ENCODE measurements around the gene RCCD1.

DNA sequence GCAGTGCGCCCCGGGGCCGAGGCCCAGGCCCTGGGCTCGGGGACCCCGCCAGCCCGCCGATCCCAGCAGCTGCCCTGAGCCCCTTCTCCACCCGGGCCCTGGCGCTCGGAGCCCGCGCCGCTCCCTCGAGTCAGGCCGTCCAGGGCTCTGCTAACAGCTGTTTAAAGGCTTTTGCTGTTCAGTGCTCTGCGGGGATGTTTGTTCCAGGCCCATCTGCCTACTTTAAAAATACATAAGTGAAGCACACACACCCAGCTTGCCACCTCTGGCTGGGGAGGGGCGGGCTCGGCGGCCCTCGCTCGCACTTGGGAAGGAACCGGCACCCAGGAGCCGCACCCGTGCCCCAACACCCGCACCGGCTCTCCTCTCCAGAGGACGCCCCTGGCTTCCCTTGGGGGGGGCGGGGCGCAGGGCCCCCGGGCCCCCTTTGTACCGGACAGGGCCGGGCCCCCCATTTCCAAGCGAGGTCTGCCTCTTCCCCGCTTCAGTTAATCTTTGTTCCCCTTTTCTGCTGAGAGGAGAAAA lies 596 bp upstream of the ZNF710 start:
- PRO-cap, 2 experiments, result no peak in any of the 2 experiments

DNA sequence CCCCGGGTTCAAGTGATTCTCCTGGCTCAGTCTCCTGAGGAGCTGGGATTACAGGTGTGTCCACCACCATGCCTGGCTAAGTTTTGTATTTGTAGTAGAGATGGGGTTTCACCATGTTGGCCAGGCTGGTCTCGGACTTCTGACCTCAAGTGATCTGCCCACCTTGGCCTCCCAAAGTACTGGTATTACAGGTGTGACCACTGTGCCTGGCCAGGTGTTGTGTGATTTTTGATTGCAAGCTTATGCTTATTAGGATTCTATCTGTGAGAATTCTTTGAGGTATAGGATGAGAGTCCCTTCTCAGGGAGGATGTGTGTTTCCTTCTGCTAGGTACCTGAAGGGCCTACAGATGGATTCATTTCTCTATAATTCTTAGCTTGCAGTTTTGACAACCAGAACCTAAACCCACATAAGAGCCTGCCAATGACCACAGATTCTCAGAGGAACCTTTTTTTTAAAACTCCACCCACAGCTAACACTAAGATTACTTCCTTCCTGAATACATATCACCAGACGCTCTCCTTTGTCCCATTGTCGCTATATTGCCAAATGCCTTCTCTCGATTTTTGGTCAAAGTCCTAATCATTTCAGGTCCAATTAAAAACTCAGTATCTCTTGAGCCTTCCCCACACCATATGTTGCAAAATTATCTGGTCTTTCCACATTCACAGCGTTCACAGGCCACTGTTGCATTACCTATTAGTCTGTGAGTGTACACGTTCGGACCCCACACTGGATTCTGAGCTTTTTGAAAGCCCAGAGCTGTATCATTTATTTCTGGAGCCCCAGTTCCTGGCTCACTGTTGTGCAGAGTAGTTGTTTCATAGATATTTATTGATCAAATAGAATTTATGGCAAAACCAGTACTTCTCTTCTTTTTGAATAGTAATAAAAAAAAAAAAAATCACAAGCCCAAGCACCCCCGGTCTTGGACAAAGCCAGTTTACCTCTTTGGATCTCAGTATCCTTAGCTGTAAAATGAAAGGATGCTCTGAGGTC lies 12.4 kb downstream of the ZNF710 start:
- PRO-cap, 2 experiments, result no peak in any of the 2 experiments

- PRO-cap, 2 experiments, result no peak in any of the 2 experiments
These were observed 30.2 kb downstream of the ZNF710 start for GRCh38 chr15:90031113-90031982.

DNA sequence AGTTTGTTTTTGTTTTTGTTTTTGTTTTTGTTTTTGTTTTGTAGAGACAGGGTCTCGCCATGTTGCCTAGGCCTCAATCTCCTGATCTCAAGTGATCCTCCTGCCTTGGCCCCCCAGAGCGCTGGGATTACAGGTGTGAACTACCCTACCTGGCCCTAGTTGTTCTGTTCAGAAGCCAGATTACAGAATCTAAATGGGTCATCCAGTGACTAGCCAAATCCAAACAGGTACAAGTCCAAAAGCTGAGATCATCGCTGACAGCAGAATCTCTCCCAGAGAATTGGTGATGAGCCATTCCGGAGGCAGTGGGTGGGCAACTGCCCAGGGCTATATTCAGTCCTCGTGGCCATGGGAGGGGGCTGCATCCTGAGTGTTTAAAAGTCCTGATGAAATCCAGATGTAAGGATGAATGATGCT lies 47.5 kb upstream of the SEMA4B start:
- PRO-cap, 2 experiments, result peak in 1 of 2 experiments; most common plus-strand start position 294 of the sequence (in 1); most common minus-strand start position 166 of the sequence (in 1)

GRCh38 chr15:90183867-90184737 lies 17.0 kb upstream of the SEMA4B start:
- PRO-cap, 2 experiments, result peak in 2 of 2 experiments; most common plus-strand start chr15:90184253 (in 2); most common minus-strand start chr15:90184115 (in 2)

- PRO-cap, 2 experiments, result peak in 2 of 2 experiments; most common plus-strand start chr15:90264881 (in 2)
These were observed 940 bp upstream of the NGRN start for GRCh38 chr15:90264422-90265041.

- PRO-cap, 2 experiments, result no peak in any of the 2 experiments
These were observed 5.7 kb upstream of the ZNF774 start for GRCh38 chr15:90346443-90346804.

- PRO-cap, 2 experiments, result no peak in any of the 2 experiments
These were observed 14.2 kb downstream of the IQGAP1 start for GRCh38 chr15:90402092-90402708.

GRCh38 chr15:90499925-90500760 lies 29.6 kb upstream of the CRTC3 start:
- PRO-cap, 2 experiments, result no peak in any of the 2 experiments

DNA sequence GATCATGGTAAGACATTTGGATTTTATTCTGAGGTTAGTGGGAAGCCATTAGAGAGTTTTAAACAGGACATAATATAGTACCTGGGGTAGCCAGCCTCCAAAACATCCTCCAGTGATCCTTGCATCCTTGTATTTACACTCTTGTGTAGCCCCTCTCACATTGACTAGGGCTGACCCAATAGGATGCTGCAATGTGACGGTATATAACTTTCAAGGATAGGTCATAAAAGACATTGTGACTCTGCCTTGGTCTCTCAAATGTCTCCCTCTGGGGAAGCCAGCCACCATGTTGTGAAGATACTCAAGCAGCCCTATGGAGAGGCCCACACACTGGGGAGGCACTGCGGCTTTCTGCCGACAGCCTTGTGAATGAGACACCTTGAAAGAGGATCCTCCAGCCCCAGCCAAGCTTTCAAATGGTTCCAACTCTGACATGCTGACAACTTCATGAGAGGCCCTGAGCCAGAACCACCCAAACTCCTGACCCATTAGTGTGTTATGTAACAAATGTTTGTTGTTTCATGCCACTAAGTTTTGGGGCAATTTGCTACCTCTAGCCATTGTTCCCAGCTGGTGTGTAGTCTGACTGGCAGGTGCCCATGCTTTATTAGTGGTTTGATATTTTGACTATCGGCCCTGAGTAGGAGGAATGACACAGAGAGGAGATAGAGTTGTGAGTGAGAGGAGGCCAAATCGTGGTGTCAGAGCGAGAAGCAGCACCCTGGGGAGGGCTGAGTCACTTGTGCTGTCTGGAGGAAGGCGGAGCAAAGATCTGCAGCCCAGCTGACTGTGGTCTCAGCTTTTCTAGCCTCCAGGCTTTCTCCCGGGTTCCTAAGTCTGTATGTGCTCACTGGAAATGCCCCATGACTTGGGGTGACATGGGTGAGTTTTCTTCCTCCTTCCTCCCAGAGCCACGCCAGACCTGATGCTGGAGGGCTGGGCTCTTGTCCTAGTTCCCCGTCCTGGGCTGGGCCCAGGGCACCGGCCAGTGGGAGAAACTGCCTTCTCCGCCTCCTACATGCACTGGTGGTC lies 56.9 kb upstream of the BLM start:
- PRO-cap, 2 experiments, result peak in 1 of 2 experiments; most common plus-strand start position 908 of the sequence (in 1); most common minus-strand start position 703 of the sequence (in 1)

DNA sequence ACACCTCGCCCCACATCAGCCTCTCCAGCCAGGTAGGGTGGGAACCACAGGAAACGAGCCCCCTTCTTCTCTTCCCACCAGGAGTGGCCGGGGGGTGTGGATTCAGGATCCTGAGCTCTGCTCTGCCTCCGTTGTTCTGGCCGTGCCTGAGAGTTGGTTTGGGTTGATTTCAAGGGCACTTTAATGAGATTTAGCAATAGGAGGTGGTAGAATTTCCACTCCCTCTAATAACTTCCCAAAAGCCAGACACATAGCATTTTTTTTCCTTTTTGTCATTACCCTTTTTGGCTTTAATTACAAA lies 56.2 kb upstream of the BLM start:
- PRO-cap, 2 experiments, result no peak in any of the 2 experiments

DNA sequence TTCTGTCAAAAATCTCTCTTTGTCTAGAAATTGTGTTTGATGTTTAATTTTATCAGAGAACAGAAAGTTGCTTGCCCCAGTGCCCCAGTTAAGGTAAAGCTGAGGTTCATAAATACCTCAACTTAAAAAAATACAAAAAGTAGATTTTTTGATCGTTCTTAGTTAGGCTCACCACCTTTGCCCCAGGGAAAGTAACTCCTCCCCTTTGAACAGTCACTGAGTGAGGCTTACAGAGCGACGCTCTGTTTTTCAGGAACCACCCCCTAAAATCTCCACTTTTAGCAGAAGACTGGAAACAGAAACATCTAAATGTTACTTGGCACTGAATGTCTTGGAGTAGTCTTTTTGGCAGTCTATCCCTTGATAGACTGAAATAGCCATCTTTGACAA lies 24.9 kb downstream of the BLM start:
- PRO-cap, 2 experiments, result no peak in any of the 2 experiments

DNA sequence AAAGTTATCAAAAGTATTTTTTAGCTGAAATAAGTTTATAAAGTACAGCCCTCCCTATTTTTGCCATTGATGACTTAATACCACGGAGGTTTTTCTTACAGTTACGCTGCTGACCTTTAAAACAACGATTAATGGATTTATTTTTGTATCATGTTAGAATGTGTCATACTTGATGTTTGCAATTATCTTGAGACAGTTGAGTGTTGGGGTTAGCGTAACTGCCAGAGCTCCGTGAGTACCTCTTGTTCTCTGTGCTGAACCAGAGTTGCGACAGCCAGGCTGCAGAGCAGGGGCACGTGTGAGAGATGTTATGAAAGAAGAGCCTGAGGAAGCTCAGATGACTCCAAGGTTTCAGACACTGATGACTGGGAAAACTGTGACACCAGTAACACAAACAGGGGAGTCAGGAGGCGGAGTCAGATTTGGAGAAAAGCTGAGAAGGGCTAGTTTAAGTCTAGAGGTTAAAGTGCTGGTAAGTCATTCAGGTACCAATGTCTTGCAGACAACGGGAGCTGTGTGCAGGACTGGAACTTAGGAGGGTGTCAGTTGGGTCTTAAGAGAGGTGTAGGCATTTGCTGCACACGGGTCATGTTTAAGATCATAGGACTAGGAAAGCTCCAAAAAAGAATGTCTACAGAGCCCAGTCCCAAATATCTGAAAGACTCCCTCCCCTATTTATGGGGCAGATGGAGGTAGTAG lies 45.0 kb downstream of the BLM start:
- PRO-cap, 2 experiments, result no peak in any of the 2 experiments

GRCh38 chr15:90884943-90886002 lies 969 bp downstream of the FES start:
- PRO-cap, 2 experiments, result no peak in any of the 2 experiments

- PRO-cap, 2 experiments, result no peak in any of the 2 experiments
These were observed 424 bp upstream of the RCCD1 start for GRCh38 chr15:90954338-90954581.

- PRO-cap, 2 experiments, result peak in 2 of 2 experiments; most common plus-strand start chr15:90954901 (in 2)
These were observed at the start of gene RCCD1 for GRCh38 chr15:90954582-90955491. RCCD1 (plus strand) TSS chr15:90954884.

DNA sequence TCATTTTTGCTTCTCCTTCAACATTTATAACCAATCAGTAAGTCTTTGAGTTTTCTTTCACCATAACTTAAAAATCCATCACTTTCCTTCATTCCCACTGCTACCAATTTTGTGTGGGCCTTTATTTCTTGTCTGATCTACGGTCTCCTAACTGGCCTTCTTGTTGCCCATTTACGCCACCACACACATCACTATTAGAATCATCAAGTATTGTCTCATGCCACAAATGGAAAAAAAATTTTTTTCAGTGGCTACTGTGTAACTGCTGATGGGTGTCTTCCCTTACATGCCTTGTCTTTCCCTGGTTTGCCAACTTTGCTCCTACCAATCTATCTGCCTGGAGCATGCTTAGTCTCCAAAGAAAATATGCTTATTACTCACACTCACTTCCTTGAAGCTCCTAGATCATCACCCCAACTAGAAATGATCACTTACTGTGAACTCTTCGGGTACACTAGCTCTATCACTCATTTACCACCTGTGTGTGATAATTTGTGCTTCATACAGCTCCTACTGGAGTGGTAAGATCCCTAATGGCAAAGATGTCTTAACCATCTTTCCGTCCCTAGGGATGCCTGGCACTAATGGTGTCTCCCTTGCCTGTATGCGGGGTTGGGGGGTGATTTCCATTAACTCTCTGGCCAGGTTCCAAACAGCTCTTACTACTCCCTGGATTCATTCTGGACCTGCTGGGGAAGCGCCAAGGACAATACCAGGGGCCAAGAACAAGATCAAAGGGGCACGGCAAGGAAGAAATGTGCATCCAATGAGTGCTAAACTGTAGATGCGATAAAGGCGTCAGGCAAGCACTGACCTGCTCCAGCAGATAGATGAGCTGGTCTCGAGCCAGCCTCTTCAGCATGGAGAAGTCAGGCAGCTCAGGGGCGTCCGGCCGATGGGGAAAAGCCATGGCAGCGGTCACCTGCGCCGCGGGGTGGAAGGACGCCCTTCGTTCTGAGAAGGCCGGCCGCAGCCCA lies 766 bp downstream of the VPS33B start:
- PRO-cap, 2 experiments, result no peak in any of the 2 experiments

DNA sequence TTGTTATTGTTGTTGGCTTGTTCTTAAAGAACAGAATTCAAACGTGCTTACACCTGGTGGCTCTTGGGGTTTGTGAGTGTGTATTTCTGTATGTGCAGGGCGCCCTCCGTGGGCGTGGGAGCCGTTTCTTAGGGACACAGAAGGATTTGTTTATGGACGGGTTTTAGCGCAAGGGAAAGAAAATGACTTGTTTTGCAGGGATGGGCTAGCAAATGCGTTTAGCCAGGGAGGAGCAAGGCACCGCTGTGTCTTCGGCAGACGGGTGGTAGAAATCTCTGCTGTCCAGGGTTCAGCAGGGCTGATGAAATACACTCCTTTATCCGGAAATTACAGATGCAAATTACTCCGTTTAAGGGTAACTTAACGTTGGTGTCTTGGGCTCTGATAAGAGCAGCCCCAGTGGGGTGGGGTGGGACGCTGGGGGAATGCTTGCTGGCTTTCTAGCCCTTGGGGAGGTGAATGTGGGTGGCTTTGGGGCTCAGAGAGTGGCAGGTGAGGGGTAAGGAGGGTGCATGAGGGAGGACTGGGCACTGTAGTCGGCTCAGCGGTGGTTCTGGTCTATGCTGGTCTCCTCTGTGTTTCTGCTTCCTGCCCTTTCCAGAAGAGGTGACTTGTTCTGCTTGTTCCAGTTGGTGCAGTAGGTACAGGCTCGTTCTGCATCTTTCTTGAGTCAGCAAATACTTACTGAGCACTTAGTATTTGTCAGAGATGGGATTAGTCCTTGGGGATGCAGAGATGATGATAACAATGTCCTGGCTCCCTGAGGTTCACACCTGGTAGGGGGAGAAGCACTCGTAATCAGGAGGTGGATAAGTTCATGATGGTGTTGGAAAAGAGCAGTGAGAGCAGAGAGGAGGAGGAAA lies 918 bp downstream of the SV2B start:
- PRO-cap, 2 experiments, result no peak in any of the 2 experiments

GRCh38 chr15:91857168-91858282 lies 4.0 kb downstream of the SLCO3A1 start:
- PRO-cap, 2 experiments, result no peak in any of the 2 experiments

DNA sequence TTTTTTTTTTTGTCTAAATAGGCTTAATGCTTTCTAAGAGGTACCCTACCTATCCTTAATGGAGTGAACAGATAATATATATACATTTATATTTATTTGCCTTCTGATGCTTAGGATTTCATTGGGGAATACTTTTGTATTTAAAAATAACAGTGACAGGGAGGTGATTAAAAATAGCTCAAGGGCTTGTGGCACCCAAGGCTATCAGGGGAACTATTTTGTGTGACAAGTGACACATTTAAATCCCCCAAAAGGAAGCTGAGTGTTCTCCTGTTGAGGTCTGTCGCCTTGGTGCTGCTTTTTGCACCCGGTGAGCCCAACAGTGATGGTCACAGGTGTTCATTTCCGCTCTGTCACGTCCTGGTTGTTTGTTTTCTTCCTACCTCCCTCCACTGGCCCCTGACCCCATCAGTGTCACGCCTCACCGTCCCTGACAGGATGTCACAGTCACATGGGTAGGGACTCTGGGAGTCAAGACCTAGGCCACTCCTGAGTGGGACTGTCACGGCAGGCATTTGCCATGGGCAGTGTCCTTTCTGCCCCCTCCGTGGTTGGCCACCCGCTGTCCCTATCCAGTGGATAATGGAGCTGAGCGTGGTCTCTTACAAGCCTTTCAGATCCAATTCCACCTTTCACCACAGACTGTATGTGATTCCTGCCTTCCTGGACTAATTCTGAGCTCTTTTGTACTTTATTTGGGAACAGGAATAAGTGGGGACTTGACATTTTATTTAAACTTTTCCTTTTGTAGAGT lies 11.2 kb downstream of the SLCO3A1 start:
- PRO-cap, 2 experiments, result no peak in any of the 2 experiments